M059J (cell line): Measurements from ENCODE around the genes MARCHF2, ZNF317, OR7D2, UBL5 and RDH8.

DNA sequence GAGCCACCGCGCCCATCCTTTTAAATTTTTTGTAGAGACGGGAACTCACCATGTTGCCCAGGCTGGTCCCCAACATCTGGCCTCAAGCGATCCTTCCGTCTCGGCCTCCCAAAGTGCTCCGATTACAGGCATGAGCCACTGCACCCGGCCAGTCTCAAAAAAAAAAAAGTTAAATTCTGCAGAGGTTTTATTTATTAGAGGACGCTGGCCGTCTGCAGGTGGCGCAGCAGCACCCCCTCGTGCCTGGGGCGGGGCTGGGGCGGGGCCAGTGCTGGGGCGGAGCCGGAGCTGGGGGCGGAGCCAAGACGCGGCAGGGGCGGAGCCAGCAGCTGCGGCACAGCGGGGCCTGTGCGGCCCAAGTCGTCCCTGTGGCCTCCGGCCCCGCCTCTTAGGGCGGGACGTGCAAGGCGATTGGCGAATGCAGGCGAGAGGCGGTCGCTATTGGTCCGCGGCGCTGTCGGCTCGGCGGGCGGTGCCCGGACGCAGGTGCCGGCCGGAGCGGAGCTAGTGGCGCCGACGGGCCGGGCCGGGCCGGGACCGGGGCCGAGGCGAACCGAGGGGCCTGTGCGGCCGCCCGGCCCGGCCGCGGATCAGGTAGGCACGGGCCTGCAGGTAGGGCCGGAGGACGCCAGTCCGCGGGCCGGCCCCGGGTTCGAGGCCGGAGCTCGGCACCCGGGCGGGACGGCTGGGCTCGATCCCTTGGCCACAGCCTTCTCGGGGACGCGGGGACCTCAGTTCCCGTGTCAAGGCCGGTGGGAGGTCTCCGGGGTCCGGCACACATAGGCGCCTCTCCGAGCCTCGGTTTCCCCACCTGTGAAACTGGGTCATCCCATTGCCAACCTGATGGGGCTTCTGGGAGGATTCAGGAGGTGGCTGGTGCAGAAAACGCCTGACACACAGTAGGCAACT lies at the start of gene MARCHF2:
TSS of gene MARCHF2 (plus strand) at position 479 of the 909 bp plus-strand sequence.
- RAMPAGE, long total RNA, result no peak

DNA sequence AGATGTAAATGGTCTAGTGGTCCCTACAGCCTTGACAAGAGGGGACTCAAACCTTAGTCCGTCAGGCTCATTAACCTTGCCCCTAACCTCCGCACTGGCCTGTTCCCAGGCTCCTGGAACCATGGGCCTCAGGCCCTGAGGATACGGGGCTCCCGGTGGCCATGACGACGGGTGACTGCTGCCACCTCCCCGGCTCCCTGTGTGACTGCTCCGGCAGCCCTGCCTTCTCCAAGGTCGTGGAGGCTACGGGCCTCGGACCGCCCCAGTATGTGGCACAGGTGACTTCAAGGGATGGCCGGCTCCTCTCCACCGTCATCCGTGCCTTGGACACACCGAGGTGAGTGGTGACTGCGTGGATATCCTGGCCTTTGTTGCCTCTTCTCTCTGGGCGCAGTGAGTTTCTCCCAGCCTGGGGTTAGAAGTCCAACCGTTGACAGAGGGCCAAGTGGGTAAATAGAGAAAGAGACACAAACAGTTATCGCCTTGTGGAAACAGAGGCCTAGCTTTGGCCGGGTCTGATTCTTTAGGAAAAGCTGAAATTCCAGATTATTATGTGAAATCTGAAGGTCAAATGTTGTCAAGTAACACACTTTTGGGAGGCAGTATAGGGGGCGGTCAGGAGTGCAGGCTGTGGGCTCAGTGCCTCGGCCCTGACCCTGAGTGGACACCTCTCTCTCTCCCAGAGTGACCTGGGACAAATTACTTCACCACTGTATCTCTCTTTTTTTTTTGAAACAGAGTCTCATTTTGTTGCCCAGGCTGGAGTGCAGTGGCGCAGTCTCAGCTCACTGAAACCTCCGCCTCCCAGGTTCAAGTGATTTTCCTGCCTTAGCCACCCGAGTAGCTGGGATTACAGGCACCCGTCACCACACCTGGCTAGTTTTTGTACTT lies 8.8 kb downstream of the MARCHF2 start:
- RAMPAGE, long total RNA, result no peak

GRCh38 chr19:8445940-8446528 lies 1.3 kb downstream of the HNRNPM start:
- RAMPAGE, long total RNA, result no peak

- RAMPAGE, long total RNA, result no peak
Measured at GRCh38 chr19:8500000-8500743, 2.3 kb downstream of the PRAM1 start.

DNA sequence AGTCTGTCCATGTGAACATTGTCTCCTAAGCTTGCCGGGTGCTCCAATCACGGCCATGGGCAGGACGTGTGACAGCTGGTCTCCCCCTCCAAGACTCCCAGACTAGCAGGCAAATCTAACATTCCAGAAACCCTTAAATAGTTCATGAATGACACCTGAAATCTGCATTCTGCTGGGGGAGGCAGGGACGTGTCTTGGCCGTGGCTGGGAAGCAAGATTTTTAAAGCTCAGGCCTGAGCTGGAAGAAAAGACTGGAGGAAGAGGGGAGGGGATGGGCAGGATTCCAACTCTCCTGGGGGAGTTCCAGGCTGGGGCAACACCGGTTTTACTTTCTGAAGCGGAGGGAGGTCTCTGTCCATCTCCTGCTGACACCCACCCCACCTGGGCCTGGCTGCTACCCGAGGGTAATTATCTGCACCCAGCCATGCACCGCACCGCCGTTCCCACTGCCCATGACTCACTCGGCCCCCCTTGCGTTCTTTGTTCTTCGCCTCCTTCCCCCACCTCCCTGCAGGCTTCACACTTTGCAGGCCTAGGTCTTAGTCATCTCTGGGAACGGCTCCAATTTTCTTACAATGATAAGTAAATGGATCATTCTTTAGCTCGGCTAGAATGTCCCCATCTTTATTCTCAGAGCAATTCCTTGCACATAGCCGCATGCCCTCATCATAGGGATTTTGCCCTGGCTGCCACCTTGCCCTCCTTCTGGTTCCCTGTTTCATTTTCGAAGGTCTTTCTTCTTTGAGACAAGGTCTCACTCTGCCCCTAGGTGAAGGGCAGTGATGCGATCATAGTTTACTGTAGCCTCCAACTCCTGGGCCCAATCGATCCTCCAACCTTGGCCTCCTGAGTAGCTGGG lies 11.3 kb upstream of the OR1M1 start:
- RAMPAGE, long total RNA, result no peak

- RAMPAGE, long total RNA, result no peak
Measured at GRCh38 chr19:9140156-9140962, at the start of gene ZNF317. Gene ZNF317 (plus strand): TSS chr19:9140397.

GRCh38 chr19:9178792-9179114 lies at the start of gene OR7D2:
Gene OR7D2 (plus strand): TSS chr19:9178979.
- RAMPAGE, long total RNA, result no peak

DNA sequence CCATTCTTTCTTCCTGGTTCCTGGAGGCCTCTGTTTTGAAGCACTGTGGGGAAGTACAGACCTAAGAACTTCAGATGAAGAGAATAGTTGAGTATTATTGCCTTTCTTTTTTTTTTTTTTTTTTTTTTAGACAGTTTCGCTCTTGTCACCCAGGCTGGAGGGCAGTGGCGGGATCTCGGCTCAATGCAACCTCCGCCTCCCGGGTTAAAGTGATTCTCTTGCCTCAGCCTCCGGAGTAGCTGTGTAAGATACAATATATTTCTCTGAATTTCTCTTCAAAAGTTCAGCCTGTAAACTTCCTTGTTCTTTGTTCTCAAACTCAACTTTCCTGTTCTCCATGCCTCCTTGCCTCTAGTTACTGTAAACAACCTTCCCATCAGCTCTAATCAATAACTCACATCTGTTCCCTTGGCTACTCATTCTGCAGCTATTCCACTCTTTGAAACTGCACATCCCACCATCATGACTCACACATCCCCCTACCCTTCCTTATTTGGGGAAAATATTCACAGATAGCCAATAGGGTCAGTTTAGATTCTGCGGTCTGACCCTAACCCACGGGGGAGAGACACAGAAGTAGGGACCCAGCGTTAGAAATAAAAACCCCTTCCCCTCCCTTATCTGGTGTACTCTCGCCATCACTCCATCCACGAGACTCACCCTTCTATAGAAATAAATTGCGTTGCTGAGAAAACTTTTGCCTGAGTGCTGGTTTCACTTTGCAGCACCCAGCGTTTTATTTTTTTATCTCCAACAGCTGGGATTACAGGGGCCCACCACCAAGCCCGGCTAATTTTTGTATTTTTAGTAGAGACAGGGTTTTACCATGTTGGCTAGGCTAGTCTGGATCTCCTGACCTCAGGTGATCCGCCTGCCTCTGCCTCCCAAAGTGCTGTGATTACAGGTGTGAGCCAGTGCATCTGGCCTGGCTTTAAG lies 2.0 kb downstream of the ZNF562 start:
- RAMPAGE, long total RNA, result no peak

DNA sequence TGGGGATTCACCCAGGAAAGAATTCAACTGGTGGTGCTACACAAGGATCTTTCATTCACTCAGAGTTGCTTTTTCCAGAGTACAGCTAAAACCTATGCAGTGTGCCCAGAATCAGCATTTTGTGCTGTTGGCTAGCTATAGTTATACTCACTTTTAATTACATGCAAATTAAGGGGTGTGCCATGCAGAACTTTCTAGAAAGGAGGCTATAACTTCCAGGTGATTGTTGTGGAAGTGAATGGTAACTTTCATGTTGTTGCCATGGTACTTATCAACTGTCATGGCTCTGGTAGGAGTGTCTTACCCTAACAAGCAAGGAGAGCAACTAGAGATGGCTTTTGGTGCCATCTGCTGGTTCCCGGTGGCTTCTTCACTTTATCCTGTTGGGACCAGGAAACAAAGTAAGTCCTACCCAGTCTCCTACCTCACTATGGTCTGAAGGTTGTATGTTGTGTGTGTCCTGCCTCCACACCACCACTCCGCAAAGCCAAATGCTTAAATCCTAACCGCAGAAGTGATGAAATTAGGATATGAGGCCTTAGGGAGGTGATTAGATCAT lies 22.8 kb downstream of the FBXL12 start:
- RAMPAGE, long total RNA, result no peak

DNA sequence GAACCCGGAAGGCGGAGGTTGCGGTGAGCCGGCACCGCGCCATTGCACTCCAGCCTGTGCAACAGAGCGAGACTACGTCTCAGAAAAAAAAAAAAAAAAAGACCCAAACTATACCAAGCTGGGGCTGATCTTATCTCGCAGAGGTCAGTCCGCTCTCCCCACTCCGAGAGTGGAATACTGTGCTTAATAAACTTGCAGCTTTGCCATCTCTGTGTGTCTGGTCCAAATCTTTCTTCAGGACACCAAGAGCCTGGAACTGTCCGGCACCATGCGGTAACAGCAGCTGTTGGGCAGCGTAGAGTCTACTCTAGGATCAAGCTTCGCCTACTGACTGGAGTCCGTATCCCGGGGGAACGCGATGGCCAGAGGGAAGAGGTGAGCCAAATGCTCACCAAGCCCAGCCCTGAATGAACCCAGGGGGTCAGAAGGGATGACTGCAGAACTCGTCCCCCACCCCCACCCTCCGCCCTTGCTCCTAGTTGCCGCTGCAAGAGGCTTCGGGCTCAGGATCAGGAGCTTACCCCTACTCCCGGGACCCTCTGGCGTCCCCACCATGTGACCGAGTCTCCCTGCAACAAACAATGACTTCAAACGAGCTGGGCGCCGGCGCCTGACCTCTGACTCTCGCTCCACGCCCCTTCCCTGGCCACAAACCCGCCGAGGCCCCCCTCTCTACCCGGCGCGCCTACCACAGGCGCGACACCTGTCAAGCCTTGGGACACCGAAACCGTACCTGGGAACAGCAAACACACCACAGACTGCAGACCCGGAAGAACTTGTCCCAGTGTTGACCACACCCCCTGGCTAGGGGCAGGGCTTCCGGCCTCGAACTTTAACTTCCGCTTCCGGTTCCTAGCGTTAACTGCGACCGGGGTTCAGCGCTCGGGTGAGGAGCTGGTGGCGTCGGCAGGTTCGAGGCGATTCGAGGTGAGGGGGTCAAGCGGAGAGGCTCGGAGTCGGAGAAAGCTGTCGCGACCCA lies at the start of gene UBL5:
TSS of gene UBL5 (plus strand) at position 861 of the 979 bp plus-strand sequence.
- RAMPAGE, long total RNA, result start-site peak on the plus strand centred at position 874 of the sequence, 39 bp wide, 282 and 61 reads in 2 replicates

DNA sequence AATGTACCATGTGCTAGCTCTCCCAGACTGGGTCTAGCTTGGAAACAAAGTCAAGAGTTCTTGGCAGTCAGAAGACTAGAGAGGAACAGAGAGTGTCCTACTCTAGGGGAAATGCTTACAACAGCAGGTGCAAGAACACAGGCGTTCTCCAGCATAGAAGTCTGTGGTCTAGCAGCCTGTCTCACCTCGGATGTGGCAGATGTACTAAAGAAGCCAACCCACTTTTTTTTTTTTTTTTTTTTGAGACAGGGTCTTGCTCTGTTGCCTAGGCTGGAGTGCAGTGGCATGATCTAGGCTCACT lies 31.1 kb downstream of the PIN1 start:
- RAMPAGE, long total RNA, result no peak

- RAMPAGE, long total RNA, result no peak
Measured at GRCh38 chr19:10013246-10013767, at the start of gene RDH8. Gene RDH8 (plus strand): TSS chr19:10013483.

DNA sequence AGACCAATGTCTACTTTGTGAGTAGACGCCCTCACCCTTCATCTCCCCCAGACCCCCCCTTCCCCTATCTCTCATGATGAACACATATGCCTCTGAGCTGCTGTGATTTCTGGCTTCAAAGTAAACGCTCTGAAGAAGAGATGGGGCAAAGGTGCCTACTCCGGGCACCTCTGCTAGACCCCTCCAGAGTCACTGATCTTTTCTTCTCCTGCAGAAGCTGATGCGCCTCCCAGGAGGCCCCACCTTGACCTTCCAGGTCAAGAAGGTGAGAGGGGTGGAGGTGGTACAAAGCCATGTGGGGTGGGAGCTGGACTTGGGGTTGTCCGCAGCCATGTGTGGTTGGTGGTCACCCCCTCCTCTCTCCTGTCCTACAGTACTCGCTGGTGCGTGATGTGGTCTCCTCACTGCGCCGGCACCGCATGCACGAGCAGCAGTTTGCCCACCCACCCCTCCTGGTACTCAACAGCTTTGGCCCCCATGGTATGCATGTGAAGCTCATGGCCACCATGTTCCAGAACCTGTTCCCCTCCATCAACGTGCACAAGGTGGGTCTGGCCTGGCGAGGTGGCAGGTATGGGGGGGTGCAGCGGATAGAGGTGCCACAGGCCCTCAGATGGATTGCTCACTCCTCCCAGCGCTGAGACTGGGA lies 1.6 kb downstream of the PPAN start:
- RAMPAGE, long total RNA, result no peak

- RAMPAGE, long total RNA, result no peak
Measured at GRCh38 chr19:10114959-10115645, 3.6 kb downstream of the P2RY11 start.

- RAMPAGE, long total RNA, result no peak
Measured at GRCh38 chr19:10154443-10154834, 34.7 kb upstream of the EIF3G start.

DNA sequence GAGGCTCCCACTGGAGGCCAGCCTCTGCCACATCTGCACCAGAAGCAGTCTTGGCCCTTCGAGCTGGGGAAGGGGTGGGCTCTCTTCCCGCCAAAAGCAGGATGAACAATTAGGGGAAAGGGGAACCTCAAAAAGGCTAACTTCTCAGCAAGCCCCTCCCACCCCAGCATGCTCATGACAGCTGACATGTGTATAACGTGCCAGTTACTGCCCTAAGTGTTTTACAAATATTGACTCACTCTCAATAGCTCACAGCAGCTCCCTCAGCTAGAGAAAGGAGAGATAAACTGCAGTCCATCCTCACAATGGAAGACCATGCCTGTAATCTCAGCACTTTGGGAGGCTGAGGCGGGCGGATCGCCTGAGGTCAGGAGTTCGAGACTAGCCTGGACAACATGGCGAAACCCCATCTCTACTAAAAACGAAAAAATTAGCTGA lies 7.3 kb upstream of the S1PR2 start:
- RAMPAGE, long total RNA, result no peak

- RAMPAGE, long total RNA, result no peak
Measured at GRCh38 chr19:10250052-10250486, 1.9 kb upstream of the MRPL4 start.

DNA sequence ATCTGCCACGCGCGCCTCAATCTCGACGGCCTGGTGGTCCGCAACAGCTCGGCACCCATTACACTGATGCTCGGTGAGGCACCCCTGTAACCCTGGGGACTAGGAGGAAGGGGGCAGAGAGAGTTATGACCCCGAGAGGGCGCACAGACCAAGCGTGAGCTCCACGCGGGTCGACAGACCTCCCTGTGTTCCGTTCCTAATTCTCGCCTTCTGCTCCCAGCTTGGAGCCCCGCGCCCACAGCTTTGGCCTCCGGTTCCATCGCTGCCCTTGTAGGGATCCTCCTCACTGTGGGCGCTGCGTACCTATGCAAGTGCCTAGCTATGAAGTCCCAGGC lies 978 bp downstream of the ICAM4 start:
- RAMPAGE, long total RNA, result no peak

- RAMPAGE, long total RNA, result no peak
Measured at GRCh38 chr19:10295137-10295908, 5.6 kb downstream of the ICAM5 start.

GRCh38 chr19:10305433-10305843 lies 10.4 kb downstream of the FDX2 start:
- RAMPAGE, long total RNA, result no peak